ENCODE results near the genes BEND7 and DCLRE1C.

- RRBS, result no CpG with 5 or more reads among the region's 13 CpGs
Observed at GRCh38 chr10:12897448-12898344, 103.8 kb downstream of the CCDC3 start.

DNA sequence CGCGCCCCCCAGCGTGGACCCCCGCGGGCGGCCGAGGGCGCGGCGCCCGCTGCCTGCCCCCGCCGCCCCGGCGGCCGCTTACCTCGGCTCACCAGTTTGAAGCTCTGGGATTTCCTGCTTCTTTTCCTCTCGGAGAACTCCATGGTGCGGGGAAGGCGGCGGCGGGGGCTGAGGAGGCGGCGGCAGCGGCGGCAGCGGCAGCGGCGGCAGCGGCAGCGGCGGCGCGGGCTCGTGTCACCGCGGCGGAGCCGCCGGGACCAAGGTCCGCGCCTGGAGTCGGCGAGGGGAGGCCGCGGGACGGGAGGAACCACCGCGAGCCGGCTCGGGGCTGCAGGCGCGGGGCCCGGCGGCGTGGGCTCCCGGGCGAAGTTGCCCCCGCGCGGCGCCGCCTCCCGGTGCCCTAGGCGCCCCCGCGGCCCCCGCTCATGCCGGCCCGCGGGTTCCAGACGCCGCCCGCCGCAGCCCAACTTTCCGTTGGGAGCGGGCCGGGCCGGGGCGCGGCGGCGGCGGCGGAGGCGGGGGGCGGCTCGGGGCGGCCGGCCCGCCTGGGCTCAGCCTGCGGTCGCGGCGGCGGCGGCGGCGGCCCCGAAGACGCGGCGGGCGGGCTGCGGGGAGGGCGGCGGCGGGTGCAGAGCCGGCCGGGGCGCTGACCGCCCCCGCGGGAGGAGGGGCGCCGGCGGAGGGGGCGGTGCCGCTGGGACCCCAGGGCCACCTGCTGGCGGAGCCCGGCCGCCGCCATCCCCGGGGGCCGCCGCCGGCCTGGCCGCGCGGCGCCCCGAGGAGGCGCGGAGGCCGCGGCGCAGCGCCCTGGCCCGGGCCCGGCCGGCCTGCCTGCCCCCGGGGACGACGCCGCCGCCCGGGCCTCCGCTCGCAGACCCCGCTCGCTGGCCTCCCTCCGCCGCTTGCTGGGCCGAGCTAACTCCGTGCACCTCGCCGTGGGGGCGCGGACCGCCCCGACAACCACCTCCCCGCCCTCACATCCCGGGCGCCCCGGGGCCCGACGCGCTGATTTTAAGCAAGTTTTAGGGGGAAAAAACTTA lies at the start of gene BEND7:
TSS of gene BEND7 (minus strand) at position 624 of the 1,040 bp plus-strand sequence.
- RRBS, result 2% methylated on average over 75 of the region's 168 CpGs

- RRBS, result no CpG with 5 or more reads among the region's 4 CpGs
Observed at GRCh38 chr10:13608266-13608575, 21.5 kb downstream of the PRPF18 start.

GRCh38 chr10:13628597-13629197 lies 41.9 kb downstream of the PRPF18 start:
- RRBS, result no CpG with 5 or more reads among the region's 8 CpGs

GRCh38 chr10:13705021-13705404 lies 118.2 kb downstream of the PRPF18 start:
- RRBS, result no CpG with 5 or more reads among the region's 13 CpGs

GRCh38 chr10:13757302-13757737 lies 170.6 kb downstream of the PRPF18 start:
- RRBS, result no CpG with 5 or more reads among the region's 5 CpGs

GRCh38 chr10:13834302-13835302 lies 247.8 kb downstream of the PRPF18 start:
- RRBS, result 34% methylated on average over 2 of the region's 21 CpGs

- RRBS, result no CpG with 5 or more reads among the region's 13 CpGs
Observed at GRCh38 chr10:13956715-13957448, 370.1 kb downstream of the PRPF18 start.

GRCh38 chr10:13971591-13971956 lies 359.1 kb downstream of the FRMD4A start:
- RRBS, result no CpG with 5 or more reads among the region's 7 CpGs

GRCh38 chr10:14009295-14010443 lies 321.1 kb downstream of the FRMD4A start:
- RRBS, result no CpG with 5 or more reads among the region's 26 CpGs

DNA sequence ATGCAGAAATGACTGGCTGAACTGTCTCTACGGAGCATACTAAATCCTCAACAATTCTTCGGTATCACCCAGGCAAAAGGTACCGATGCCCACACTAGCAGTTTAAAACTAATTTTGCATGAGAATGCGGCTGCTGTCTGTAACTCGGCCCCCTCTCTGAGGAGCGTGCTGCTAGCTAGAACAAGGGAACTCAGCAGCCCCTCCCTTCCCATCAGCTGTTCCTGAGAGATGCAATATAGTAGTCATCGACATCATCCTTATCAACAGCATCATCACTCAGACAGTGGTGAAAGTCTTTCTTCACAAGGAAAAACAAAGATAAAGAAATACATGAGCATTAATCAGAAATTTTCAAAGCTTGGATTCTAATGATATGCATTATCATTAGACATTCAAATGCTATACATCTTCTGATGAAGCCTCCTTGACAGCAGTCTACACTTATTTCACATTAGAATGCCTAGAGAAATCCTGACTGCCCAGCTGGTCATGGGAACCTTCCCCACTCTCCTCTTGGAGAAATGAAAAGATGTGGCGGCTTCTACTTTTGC lies 189.1 kb upstream of the FRMD4A start:
- RRBS, result no CpG with 5 or more reads among the region's 8 CpGs

DNA sequence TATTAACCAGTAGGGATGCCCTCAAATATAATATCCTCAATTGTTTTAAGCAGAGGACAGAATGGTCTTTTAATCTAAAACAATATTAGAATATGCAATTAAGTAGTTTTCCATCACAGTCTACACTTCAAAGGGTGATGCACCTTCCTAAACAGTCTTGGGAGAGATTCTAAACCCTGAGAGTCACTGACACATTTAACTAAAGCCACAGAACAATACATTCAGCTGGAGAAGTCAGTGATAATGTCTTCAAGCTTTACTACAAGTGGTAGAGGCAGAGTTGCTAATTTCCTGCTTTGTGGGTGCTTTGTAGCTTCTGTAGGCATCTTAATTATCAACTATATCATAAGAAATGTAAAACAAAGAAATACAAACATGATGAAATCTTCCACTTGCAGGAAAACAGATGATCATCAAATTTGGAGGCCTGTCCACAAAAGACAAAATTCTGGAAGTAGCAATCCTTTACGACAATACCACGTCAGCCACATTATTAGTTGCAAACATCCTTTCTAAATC lies 212.5 kb downstream of the FAM107B start:
- RRBS, result no CpG with 5 or more reads among the region's 2 CpGs

- RRBS, result no CpG with 5 or more reads among the region's 20 CpGs
Observed at GRCh38 chr10:14583208-14583995, 191.3 kb downstream of the FAM107B start.

GRCh38 chr10:14588436-14589002 lies 186.2 kb downstream of the FAM107B start:
- RRBS, result no CpG with 5 or more reads among the region's 11 CpGs

DNA sequence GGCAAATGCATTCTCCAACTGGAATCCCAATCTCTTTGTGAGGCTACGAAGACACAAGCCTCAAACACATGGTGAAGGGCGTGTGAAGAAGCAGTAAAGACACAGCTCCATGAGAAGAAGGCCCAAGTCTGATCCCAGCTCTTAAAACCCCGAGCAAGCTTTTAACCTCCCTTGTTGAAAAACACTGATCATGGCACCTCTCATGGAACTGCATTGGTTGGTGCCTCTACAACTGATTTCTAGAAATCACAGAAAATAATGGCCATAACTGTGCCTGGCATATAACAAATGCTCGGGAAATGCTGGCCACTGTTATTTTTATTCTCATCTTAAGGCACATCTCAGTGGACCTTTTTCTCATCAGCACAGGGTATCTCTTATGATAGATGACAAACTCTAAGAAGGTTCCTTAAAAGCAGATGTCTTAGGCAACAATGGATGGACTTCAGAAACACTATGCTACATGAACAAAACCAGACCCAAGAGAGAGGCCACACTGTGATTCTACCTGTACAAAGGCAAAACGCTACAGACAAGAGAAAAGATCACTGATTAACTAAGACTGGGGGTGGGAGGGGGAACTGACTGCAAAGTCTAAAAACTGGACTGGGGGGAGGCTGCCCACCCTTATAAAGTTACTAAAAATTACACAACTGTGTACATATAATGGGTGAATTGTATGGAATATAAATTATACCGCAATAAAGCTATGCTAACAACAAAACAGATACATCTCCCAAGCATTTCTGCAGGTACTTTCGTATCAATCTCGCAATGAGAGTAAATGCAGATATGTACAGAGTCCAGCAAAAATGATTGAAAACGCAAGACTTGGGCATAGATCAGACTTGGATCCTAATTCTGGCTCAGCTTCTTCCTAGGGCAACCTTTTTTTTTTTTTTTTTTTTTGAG lies 179.9 kb downstream of the FAM107B start:
- RRBS, result no CpG with 5 or more reads among the region's 9 CpGs

- RRBS, result no CpG with 5 or more reads among the region's 7 CpGs
Observed at GRCh38 chr10:14605134-14605851, 169.4 kb downstream of the FAM107B start.

- RRBS, result no CpG with 5 or more reads among the region's 4 CpGs
Observed at GRCh38 chr10:14617714-14618002, 157.0 kb downstream of the FAM107B start.

DNA sequence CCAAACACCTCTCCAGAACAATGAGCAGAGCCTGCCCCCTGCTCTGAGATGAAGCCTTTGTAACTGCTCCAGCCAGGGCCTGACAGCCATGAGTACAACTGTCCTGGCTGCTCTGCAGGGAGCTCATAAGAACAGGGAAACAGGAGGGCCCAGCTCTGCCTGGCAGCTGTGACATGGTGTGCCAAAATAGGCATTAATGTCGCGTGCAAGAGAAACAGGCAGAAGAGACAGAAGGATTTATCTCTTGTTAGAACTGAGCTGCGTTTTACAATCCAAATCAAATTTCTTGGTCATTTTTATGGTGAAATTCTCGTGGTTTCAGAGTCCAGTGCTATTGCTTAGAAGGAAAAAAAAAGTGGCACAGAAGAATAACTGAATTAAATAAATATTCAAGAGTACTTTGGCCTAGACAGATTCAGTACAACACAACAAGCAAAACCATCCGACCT lies 149.3 kb downstream of the FAM107B start:
- RRBS, result no CpG with 5 or more reads among the region's 5 CpGs

DNA sequence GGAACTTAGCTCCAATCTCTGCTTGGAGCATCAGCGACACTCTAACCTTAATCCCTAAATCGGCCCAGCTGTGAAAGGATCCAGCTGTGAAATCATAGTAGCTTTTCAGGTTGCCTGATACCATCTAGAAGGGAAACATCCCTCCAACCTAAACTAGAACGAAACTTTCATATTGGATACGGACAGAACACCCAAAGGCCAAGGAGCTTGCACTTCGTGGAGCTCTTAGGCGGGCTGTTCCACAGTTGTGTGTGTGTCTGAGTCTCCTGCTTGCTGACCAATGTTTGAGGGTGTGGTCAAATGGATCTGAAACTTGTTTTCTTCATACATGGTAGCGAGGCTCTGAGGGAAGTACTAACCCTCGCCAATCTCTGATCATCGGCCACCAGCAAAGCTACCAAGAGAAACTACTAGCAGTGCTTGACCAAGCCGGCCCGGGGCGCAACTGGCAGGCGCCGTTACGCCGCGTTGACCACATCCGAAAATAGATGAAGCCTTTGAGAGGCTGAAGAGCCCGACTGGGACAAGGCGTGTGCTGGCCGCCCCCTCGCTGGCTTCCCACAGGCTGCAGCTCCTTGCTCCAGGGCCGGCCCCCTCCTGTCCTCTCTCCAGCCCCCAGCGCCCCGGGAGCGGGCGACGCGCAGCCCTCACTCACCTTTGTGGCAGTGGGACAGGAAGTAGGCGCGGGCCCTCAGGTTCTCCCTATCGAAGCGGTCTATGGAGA lies 487 bp downstream of the DCLRE1C start:
- RRBS, result no CpG with 5 or more reads among the region's 33 CpGs

DNA sequence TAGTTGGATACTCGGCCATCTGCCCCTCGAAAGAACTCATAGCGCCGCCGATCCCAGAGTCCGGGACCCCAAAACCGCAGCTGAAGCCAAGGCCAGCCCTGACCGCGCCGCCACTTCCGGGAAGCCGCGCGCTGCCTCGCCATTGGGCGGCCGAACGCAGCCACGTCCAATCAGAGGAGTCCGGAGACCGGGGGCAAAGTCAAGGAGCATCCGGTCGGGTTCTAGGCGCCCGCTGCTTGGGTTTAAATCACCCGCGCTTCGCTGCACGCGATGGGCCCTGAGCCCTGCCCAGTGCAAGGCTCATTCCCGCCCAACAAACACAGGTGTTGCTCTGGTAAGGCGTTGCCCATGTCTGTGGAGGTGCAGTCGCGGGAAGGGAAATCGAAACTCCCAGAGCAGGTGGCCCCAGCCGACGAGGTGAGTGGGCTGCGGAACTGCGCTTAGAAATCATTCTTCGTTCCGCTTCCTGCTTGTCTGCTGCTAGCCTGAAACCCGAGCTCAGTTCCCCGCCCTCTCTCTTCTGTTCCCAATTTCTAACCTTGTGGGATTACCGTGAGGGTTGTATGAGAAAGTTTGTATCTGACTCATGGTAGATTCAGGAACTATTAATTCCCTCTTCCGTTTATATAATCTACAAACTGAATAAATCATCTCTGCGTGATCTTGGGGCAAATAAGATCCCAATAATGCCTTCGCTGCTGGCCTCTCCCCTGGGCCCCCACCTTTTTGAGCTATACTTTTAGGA lies at the start of gene DCLRE1C:
TSS of gene DCLRE1C (minus strand) at position 126 of the 745 bp plus-strand sequence.
- RRBS, result 2% methylated on average over 15 of the region's 47 CpGs